ENCODE measurements around the genes ACLY and DHX58.

GRCh38 chr17:41619063-41619703 is 5.2 kb downstream of the KRT17 start:
- PRO-cap = unidirectional peak, minus-strand start at chr17:41619332

- PRO-cap = no peak
These were observed 4.1 kb upstream of the KRT17 start for GRCh38 chr17:41628429-41628987.

GRCh38 chr17:41655187-41656338 is 31.2 kb upstream of the KRT17 start:
- PRO-cap = bidirectional peak, plus-strand start at chr17:41655856, minus-strand start at chr17:41655625

DNA sequence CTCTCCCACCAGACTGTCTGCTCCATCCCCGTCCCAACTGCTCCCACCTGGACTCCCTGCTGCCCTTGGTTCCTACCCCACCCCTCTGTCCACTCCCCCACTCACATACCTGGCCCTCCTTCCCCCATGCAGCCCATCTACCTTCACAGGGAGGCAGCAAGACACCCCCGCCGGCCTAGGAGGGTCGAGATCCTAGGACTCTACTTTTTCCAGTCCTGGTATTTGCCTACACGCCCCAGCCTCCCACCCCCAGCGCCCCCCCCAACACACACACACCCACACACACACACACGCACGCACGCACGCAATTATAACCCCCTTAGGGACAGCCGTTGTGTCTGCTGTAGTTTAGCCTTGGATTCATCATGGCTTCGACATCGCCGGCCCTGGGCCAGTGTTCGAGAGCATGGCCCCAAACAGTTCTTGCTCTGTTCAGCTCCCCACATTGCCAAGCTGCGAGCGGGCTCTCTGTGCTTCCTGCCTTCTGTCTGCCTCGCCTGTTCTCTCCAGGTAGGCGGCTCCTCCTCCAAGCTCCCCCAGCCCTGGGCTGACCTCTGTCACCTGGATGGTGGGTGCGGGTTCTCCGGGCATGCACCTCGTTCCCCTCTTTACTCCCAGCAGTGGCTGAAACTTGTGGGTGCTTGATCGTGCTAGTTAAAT is 23.3 kb upstream of the EIF1 start:
- PRO-cap = bidirectional peak, plus-strand start at position 547 of the sequence, minus-strand start at position 506 of the sequence

GRCh38 chr17:41665876-41666228 is 22.8 kb upstream of the EIF1 start:
- PRO-cap = bidirectional peak, plus-strand start at chr17:41666117, minus-strand start at chr17:41666015

DNA sequence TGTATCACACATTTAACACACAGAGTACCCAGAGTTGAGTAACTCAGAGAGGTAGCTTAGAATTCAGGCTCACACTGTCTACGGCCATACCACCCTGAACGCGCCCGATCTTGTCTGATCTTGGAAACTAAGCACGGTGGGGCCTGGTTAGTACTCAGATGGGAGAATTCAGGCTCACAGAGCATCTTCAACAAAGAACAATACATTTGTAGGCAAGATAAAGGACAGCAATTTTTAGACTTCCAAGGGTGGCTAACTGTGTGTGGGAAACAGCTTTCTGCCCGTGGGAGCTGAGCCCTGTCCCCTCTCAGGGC is 5.9 kb downstream of the GAST start:
- PRO-cap = no peak

GRCh38 chr17:41739433-41740317 is 5.2 kb upstream of the HAP1 start:
- PRO-cap = bidirectional peak, plus-strand start at chr17:41740004, minus-strand start at chr17:41739808

DNA sequence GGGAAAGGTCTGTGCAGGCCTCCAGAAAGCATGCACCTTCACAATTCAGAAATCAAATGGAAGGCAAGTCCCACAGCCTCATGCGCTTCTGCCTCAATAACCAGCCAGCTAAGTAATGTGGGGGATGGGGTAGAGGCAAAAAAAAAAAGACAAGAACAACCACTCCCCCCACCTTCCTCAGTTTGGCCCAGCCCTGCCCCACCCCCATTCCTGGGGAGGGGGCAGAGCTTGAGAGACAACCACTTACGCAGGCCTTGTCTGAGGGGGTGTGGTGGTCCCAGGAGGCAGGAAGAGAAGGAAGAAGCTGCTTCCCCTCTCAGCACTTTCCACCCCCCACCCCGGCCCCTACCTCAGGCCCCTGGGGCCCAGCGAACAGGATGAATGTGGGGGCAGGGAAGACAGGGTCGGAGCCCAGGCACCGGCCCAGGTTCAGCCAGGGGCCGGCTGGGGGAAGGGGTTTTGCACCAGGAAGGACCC is 1.4 kb downstream of the JUP start:
- PRO-cap = bidirectional peak, plus-strand start at position 207 of the sequence, minus-strand start at position 98 of the sequence; bidirectional peak, plus-strand start at position 269 of the sequence, minus-strand start at position 376 of the sequence

DNA sequence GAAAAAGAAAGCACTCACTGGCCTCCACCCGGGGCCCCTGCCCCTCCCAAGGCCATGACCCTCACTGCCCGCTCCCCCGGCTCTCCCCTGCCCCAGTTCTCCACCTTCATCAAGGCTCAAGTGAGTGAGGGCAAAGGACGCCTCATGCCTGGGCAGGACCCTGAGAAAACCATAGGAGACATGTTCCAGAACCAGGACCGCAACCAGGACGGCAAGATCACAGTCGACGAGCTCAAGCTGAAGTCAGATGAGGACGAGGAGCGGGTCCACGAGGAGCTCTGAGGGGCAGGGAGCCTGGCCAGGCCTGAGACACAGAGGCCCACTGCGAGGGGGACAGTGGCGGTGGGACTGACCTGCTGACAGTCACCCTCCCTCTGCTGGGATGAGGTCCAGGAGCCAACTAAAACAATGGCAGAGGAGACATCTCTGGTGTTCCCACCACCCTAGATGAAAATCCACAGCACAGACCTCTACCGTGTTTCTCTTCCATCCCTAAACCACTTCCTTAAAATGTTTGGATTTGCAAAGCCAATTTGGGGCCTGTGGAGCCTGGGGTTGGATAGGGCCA is 9.4 kb downstream of the FKBP10 start:
- PRO-cap = no peak

DNA sequence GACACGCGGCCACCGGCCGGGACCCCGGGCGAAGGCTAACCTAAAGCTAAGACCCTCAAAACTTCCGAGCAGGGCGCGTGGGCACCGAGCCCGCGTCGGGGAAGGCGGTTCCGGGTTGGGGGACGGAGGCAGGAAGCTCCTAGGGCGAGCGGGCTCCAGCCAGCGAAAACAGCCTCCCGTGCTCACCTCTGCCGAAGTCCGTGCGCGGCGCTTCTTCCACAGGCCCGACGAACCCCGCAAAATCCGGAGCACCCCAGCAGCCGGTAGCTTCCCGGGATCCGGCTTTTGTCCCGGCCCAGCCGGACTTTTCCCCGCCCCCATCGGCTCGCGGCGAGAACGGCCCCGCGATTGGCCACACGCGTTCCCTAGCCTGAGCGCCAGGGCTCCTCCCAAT is at the start of gene ACLY:
Gene ACLY (minus strand): TSS at position 258 of the 394 bp plus-strand sequence.
- PRO-cap = bidirectional peak, plus-strand start at position 108 of the sequence, minus-strand start outside the sequence; bidirectional peak, plus-strand start outside the sequence, minus-strand start at position 309 of the sequence

GRCh38 chr17:41919498-41919859 is 728 bp upstream of the ACLY start:
- PRO-cap = bidirectional peak, plus-strand start at chr17:41919686, minus-strand start at chr17:41919651

GRCh38 chr17:41962308-41962927 is 4.2 kb upstream of the CNP start:
- PRO-cap = no peak

- PRO-cap = no peak
These were observed 8.5 kb downstream of the CNP start for GRCh38 chr17:41974760-41975776.

DNA sequence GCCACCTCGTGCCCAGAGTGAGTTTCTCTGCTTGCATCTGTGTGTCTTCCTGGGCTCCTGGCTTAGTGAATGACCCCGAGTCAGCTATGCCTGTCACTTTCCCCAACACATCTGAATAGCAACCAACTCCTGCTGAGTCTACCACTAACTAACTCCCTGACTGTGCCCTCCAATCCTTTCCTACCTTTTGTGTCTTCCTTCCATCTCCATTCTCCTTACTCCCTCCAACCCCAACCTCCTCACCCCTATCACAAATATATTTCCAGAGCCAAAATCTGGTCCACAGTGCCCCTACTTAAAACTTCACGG is 11.6 kb downstream of the CNP start:
- PRO-cap = no peak

- PRO-cap = no peak
These were observed 6.4 kb downstream of the NKIRAS2 start for GRCh38 chr17:42026008-42026919.

DNA sequence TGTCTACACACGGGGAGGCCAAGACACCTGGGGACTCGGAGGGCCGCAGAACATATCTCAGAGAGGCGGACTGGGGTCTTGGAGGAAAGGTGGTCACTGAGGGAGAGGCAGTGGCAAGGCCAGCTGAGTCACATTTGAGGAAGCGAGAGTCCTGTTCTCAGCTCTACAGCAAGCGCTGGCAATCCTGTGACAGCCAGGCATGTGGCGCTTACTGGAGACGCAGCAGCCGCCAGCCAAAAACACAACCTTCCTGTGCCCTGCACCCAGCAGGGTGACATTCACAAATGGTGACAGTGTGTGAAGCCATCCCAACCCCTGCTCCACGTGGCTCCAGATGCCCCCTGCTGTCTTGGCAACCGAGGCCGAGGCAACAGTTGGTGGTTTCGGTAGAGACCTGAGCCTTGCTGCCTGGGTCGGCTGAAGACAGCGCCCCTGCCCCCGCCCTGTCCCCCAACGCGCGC is 13.2 kb upstream of the C17orf113 start:
- PRO-cap = no peak

GRCh38 chr17:42112386-42112934 is at the start of gene DHX58:
DHX58 (minus strand) TSS chr17:42112714.
- PRO-cap = bidirectional peak, plus-strand start at chr17:42112816, minus-strand start at chr17:42112666

DNA sequence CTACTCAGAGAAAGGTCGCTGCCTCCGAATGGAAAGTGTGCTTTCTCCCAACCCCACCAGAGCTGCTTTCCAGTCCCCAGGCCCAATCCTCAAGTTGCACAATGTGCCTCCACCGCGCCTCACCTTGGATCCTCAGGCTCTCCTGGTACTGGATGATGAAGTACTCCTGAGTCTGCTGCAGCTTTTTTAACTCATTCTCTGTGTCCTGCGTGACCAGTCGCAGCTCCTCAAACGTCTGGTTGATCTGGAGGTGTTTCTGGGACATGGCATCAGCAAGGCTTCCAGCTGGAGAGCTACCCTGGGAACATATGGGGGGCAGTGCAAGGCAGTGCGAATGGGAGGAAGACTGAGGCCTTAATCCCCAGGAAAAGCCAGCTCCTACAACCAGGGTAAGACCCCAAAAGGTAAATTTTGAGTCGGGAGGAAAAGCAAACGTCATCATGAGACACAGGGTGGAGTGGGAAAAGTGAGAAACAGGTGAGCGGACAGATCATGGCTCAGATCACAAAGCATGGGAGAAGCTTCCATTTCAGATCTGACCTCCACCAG is 29.0 kb upstream of the GHDC start:
- PRO-cap = no peak

DNA sequence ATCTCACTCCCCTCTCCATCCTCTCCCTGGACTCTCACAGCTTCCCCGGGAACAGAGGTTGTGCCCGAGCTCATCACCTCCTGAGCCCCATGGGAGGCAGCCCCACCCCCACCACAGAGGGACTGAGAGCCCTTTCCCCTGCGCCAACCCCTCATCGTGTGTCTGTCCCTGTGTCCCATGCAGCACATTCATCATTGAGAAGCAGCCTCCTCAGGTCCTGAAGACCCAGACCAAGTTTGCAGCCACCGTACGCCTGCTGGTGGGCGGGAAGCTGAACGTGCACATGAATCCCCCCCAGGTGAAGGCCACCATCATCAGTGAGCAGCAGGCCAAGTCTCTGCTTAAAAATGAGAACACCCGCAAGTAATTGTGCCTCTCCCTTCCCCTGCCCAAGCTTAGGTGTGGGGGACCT is 12.8 kb downstream of the STAT5A start:
- PRO-cap = no peak

- PRO-cap = no peak
These were observed 14.1 kb downstream of the STAT5A start for GRCh38 chr17:42302481-42302680.